LHCN-M2 (cell line): Measurements from ENCODE around the genes TTR, RNF138 and GALNT1.

- RAMPAGE, long total RNA = no peak
Measured at GRCh38 chr18:31591325-31592152, at the start of gene TTR. TSS of gene TTR (plus strand) at chr18:31591877.

DNA sequence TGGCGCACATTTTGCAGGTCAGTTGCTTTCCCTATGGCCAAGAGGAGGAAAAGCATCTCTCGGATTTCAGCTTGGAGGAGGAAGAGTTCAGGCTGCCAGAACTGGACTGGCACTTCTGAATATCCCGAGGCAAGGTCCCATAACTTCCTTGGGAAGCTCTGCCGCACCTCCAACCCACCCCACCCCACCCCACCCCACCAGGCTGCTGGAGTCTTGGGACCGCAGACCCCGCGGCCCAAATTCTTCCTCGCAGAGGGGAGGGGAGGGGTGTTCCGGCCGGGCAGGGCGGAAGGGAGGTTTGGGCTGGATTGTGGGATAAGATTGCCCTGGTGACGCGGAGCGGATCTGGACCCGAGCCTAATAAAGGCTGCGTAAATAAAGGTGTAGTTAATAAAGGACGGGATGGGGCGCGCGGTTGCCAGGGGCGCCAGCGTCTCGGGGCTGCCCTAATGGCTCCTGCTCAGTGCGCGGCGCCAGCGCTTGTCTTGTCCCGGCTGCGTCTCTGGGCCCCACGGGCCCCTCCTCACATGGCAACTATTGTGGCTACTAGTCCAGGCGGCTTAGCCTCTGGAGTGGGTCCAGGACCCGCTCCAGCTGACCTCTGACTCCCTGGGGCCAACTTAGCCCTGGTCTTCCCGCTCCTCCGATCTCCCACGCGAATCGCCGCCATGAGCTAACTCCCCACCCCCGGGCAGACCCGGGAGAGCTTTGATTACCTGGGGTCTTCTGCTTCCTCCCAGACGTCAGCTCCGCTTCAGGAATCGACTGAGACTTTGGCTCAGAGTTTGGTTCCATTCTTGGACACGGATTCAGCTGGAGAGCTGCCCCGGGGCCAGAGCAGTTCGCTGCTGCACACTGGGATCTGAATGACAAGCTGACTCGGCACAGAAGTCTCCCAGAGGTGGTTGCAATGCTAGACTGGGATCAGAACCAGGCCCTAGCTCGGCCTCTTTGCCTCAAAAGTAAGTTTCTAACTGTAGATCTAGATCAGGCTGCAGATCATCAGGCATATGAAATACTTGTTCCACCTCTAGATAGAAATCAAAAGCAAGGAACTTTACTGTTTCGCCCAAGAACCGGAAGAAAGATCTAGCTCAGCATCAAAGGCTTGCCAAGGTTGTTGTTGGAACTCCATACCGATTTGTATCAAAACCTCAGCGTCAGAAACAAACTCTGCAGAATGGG is 36.5 kb downstream of the SLC25A52 start:
- RAMPAGE, long total RNA = no peak

DNA sequence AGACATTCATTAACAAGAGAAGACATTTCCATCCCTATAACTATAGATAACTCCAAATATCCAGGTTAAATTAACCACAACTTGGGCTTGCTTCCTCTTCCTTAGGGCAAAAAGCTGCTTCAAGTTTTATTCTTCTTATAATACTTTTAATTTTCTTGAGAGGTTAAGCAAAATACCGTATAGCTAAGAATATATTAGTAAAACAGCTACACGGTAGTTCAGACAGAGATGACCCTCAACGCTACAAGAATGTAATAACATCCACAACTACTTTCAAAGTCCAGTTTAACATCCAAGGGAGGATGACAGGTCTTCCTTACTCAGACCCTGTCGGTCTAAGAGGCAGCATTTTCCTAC is 1.0 kb downstream of the TRAPPC8 start:
- RAMPAGE, long total RNA = no peak

DNA sequence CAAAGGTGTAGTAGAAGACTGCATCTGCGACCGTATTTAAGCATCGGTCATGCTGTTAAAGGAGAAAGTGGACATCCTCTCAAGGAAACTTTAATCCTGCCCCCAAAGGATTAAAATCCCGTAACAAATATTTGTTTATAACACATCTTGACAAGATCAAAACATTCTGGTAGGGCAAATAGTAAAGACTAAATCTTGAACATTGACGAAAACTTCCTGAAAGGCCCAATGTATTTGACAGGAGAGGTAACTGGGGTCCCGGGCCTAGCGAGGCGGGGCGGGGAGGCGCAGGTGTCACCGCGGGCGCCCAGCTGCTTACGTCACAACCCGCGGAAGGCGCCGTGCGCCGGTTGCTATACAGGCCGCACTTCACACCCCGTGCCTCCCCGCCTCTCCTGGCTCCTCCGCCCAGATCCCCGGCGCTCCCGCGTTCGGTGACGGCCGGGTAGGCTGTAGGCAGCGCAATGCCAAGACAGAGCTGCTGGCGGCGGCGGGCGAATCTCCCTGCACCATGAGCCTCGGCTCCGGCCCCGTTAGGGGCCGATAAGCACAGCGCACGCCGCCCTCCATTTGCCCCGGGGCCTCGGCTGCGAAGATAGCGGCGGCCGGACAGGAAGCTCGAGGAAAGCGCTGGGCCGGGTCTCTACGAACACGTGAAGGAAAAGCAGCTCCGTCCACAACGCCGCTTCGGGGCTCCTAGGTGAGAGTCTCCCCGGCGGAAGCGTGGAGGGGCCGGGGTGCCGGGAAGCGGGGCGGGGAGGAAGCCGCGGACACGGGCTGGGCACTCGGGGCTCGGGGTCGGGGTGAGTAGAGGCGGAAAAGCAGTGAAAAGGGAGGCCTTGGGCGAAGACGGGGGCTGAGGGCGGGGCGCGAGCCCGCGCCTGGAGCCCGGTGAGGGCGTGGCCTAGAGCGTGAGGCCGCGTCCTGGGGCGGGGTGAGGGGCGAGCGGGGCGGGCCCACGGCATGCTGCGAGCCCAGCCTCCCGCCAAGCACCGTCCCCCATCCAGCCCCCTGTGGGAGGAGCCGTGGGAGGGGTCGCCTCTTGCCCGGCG is at the start of gene RNF138:
RNF138 (plus strand) TSS at position 339 of the 1,052 bp plus-strand sequence.
- RAMPAGE, long total RNA = no peak

GRCh38 chr18:32096840-32097266 is 5.2 kb downstream of the RNF138 start:
- RAMPAGE, long total RNA = no peak

DNA sequence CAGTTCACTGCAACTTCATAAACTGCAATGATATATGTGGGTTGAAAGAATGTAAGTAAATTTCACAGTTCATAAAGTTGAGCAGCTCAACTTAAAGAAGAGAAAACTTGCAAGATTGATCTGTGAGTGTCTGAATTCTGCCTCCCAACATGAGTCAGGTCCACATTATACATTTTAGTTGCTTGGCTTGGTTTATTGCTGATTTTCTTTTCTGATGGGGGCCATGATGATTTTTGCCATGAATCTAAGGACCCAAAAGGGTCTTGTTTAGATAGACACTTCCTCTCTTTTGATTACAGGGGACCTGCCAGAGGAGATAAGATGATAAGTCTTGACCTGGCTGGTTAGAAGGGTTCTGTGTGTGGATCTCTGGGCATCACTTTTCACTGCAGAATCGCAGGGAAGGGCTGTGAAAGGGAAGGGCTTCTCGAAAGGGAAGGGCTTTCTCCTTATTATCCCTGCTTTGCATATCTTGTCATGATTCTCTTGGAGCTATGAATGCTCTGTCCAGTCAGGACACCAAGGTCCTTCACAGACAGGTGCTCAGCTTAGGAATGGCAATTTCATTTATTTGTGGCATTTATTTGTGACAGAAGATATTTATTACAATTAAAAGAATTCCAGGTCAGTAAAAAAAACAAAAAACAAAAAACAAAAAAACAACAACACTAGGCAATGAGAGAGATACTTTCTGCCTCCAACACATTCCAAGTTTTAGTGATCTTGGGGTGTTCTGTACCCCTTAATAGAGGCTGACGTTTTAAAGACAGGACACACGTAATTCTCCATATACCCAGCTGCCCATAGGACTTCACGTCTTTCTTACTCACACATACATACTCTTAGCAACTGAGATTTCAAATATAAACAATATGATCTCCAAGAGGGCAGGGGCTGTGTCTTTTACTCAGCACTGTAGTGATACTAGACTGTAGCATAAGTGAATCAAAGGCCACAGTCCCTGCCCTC is 75.1 kb downstream of the MEP1B start:
- RAMPAGE, long total RNA = no peak

DNA sequence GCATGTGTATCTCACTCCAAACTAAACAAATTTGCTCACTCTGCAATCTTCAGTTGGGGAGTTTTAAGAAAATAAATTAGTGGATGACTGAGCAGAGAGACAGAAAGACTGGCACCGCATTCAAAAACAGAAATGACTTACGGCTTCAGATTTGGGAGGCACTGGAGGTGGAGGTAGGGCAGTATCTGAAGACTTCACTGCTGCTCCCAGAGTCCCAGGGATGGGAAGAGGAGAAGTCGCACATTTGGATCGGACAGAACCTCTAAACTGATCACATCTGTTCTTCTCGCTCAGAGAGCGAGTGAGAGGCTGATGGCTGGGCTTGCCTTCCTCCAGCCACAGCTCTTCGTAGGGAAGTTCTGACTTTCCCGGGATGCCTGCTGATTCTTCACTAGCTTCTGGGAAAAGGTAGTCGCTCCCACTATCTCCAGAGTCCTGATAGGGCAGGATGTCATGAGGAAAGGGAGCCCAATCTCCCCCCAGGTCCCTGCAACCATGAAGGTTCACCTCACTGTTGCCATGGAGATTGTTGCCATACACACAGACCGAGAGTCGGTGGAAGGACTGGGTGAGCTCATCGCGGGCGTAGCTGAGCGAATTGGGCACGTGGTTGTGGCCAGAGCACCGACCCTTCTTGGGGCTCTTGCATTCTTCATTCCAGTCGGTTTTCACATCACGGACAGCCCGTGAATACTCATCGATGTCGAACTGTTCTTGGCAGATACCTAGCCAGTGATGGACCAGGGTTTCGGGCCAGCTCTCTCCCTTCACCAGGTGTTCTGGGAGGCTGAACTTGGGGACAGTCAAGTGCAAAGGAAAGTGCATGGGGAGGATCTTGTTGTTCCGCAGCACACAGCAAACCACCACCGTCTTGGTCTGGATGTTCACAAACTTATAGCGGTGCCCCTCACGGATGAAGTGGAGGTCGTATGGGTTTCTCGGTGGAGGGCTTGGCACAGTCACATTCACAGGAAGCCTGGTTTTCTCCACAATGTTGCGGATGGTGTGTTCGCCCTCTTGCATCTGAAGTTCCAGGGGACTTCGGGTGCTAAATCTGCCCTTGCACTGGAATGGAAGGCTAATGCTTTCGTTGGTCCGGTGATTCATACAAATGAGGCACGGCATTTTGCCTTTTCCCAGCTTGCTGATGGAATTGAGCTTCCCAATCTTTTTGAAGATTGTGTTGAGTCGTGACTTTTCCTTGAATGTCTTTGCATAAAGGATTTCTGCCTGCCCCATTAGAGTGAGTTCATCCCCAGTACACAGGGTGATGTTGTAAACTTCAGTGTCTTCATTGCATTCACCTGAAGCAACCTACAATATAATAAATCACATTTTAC is 97.5 kb downstream of the MEP1B start:
- RAMPAGE, long total RNA = no peak

DNA sequence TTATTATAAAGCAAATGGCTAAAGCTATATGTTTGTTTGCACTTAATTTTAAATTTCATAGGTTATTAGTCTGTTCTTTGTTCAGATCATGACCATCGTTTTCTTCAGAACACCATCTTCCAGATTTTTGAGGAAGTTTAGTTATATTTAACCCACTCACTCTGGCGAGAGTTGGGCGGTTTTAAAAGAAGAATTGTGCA is 214.8 kb upstream of the DTNA start:
- RAMPAGE, long total RNA = no peak

- RAMPAGE, long total RNA = no peak
Measured at GRCh38 chr18:34860488-34860992, 150.4 kb downstream of the DTNA start.

GRCh38 chr18:35029092-35029453 is 12.1 kb upstream of the MAPRE2 start:
- RAMPAGE, long total RNA = no peak

DNA sequence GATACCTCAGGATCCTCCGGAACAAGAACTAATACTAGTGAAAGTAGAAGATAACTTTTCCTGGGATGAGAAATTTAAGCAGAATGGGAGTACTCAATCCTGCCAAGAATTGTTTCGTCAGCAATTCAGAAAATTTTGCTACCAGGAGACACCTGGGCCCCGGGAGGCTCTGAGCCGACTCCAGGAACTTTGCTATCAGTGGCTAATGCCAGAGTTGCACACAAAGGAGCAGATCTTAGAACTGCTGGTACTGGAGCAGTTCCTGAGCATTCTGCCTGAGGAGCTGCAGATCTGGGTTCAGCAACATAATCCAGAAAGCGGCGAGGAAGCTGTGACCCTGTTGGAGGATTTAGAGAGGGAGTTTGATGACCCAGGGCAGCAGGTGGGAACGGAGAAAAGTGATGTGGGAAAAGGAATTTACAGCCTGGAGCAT is 1.7 kb downstream of the ZNF397 start:
- RAMPAGE, long total RNA = no peak

- RAMPAGE, long total RNA = no peak
Measured at GRCh38 chr18:35463035-35463597, 34.6 kb downstream of the INO80C start.

DNA sequence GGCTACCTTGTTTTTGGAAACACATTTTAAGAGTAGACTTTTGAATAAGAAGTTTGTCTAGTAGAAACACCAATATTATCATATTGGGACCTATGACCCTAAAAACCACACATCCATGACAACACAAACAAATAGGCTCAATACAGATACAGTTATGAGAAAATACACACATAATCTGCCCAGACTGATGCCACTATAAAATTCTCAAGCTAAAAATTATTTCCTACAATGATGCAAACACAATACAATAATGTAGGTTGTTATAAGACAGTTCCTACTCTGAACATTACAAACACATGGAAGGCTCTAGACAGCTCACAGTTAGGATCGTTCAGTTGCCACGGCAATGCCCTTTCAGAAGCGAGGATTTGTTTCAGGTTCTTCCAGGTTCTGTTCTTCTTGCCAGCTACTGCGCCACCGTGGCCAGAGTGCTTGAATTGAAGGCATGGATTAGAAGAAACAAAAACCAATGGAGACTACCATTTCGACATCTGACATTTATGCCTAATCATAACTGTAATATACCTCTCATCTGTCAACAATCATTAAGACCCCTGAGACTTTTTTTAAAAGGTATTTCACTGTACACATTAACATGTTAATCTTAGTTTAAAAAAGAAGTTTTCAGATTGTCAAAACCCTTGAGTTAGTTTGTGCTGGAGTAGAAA is 18.6 kb downstream of the INO80C start:
- RAMPAGE, long total RNA = no peak

DNA sequence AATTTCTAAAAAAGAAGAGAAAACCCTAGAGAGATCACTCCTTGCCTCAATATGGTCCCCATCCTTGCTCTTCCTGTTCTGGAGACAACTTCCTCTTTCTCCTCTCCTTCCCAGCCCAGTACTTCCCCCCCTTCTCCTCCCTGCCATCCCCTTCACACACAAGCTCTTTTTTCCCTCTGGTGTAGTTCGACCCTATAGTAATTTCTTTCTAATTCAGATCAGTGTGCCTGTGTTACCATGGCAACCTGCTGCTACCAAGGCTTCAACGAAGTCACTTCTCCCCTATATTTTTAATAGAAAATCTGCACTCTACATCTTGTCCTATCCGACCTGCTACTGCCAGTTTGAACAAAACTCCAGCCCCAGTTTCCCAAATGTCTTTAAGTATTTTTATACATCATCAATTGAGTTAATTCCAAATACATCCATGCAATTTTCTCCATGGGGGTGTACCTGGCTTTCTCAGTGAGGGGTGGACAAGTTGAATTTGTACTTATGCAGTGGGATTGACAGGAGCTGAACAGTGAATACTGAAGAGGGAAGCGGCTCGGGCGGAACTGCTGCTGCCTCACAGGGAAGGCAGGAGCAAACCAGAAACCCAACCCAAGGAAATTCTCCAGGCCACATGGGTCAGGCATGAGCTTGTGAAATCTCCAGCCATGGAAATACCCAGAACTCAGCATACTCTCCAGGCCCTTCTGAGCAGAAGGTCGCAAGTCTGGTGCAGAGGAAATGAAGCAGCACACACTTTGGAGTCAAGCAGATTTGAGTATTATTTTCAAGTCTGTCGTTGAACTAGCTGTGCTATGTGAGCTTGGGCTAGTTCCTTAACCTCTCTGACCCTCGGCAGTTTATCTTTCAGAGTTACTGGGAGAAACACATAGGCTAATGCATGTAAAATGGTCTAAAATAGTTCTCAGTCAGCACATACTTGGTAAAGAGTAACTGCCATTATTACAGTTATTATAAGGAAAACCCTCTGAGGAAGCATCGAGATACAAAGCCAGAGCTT is 26.4 kb upstream of the INO80C start:
- RAMPAGE, long total RNA = no peak

DNA sequence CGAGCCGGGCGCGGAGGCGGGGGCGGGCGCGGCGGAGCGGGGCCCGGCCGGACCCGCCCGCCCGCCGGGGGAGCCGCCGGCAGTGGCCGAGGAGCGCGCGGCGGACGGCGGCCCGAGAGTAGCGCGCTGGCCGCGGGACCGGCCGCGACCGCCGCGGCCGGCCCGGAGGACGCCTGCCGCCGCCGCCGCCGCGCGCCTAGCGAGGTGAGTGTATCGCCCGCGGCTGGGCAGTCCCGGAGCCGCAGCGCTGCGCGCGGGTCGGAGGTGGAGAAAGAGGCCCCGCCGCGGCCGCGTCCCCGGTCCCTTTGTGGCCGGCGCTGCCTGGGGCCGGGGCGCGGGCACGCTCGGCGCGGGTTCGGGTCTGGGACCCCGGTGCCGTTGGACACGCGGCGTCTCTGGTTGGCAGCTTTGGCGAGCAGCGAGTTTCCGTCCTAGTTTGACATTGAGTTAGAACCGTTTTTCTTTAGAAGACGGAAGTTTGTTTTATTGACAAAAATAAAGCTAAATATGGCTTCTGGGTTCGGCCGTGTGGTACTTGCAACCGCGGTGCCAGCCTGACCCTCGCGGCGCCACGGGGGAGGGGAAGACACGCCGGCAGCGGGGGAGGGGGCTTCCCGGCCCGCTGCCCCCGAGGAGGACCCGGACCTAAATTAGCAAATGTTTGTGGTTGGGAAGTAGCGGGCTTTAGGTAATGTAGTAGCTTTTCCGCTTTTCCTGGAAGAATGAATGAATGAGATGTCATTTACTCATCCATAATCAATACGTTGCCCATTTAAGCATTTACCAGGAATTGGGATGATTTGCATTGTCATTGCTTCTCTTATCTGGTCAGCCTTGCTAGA is at the start of gene GALNT1:
GALNT1 (plus strand) TSS at position 82 of the 842 bp plus-strand sequence.
- RAMPAGE, long total RNA = no peak

- RAMPAGE, long total RNA = no peak
Measured at GRCh38 chr18:35689015-35689330, 107.4 kb downstream of the GALNT1 start.

DNA sequence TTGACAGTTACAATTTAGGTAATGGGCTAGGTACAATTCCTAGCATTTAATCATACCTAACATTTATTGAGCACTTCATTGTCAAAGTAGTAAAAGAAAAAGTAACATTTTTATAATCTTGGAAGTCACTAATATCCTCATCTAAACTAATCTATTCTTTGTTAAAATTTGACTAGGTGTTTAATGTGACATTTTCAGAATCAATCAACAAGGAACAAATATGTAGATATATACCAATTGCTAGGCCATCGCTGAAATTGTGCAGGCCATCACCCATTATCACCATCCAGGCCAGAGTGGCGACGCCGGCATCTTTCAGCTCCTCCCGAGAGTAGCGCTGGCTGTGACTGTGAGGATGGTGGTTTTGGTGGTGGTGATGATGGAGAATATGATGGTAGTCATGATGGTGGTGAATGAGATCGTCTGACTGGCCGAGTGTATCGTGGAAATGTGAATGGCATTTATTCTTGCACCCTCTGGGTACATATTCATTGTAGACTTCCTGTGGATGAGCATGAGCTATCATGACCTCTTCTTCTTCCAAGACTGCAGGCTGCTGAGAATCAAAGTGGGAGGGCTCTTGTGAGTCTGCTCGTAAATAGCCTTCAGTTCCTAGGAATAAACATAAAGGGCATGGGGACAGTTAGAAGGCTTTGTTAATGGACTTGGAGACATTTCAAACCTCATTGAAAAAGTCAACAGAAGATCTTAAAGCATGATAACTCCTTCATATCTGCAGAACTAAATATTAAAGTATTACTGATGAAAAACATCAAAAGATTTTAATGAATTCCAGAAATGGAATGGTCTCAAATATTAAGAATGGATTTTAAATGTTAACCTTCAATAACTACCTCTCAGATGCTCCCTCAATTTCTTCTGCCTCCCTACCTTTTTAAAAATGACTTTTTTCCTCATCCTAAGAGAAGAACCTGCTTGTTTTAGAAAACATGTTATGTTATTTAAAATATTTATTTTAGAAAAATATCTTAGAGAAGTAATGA is 15.0 kb downstream of the SLC39A6 start:
- RAMPAGE, long total RNA = no peak

DNA sequence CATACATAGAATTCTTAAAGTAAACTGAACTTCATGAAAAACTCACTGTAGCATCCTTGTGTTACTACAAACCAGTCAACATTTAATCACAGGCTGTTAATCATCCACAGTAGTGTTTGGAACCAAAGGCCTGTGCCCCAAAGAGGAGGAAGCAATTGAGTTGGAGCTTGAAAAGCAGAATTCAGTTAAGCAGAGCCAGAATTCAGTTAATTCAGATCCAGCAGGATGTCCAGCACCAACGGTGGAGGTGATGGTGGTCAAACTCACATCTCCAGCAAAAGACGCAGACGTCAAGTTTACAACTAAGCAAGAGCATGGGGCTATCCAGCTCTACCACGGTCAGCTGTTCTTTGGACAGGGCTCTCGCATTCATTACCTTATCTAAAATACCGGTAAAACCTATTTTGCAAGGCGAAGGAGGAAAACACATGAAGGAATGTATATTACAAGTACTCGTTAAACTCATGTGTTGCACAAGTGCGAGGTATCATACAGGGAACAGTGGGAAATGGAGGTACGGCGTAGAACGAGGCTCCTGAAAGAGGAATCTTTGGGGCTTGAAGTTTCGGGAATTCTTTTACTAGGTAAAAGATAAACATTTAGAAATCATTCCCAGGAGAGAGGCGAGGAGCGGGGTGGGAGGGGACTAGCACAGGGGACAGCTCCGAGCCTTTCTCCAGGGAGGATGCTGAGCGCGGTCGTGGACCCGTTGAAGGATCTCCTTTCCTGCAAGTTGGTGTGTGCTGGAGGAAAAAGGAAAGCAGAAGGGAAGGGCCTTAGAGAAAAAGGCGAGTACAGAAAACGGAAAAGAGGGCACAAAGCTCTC is 942 bp downstream of the SLC39A6 start:
- RAMPAGE, long total RNA = no peak

GRCh38 chr18:36131353-36131674 is 1.6 kb downstream of the ELP2 start:
- RAMPAGE, long total RNA = no peak

DNA sequence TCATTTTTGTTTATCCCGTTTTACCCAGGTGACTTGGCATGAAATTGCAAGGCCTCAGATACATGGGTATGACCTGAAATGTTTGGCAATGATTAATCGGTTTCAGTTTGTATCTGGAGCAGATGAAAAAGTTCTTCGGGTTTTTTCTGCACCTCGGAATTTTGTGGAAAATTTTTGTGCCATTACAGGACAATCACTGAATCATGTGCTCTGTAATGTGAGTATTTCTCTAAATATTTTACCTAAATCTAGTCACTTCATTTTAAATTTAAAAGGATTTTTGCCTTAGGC is 26.7 kb downstream of the ELP2 start:
- RAMPAGE, long total RNA = no peak